PC-3 (cell line): ENCODE measurements around a stretch of chr1.

- RAMPAGE, long total RNA: no peak
These were observed 40.8 kb downstream of the LRRC8B start for GRCh38 chr1:89565129-89566104.

DNA sequence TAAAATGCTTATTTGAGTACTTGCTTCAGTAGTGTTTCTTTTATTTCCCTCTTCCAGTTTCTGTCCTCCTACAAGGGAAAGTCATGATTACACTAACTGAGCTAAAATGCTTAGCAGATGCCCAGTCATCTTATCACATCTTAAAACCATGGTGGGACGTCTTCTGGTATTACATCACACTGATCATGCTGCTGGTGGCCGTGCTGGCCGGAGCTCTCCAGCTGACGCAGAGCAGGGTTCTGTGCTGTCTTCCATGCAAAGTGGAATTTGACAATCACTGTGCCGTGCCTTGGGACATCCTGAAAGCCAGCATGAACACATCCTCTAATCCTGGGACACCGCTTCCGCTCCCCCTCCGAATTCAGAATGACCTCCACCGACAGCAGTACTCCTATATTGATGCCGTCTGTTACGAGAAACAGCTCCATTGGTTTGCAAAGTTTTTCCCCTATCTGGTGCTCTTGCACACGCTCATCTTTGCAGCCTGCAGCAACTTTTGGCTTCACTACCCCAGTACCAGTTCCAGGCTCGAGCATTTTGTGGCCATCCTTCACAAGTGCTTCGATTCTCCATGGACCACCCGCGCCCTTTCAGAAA lies 50.3 kb upstream of the LRRC8C start:
- RAMPAGE, long total RNA: no peak

DNA sequence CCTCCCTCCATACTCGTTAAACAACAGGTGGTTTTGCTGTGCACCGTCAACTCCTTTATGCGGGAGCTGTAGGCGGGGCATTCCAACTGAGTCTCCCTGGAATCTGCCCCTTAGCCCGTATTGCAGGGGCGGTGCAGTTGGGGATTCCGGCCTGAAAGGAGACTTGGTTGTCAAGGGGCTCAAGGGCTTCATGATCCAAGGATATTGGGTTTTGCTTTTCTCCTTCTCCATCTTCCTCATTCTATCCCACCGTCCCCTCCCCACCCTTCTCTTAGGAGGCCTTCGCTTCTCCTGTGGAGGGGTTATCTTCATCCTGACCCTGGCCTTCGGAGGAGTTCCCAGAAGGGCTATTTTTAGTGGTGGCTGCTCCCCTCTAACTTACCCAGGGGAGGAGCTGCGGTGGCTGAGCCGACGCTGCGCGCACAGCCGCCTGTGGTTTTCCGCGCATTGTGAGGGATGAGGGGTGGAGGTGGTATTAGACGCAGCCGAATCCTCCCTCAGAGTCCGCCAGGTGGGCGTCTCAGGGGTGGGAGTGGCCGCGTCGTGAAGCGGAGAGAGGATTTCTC lies 562 bp upstream of the LRRC8C start:
- RAMPAGE, long total RNA: no peak

DNA sequence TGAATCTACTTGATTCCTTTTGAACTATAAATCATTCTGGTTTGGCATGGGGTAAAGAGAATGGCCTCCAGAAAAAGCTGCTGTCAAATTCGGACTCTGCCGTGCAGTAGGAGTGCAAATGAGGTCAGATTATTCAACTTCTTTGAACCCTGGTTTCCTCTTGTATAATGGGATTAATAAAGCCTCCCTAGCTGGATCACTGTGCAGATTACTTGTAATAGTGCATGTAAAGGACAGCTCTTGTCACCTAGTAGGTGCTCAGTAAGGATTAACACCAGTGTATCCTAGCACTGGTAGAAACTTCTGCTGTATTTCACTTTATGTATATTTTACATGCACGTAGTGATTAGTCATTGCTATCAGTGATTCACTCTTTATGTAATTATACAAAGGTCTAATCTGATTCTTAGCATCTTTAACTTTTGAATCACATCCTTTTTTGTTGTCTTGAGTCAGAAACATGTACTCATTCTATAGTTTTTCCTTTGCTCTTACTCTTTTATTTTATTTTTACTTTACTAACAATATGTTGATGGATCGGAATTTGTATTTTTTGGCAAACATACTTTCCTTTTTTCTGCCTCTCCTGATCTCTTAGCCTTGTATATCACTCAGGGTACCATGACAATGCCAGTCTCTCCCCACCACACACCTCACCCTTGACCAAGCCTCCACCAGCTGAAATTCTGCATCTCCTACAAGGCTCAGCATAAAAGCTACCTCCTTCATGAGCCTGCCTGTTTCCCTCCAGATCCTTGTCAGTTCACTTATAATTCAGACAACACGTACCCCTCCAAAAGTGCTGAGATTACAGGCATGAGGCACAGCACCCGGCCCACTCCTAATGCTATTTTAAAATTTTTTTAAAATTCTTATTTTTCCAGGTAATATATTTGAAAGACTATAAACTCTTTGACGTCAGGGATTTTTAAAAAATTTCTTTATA lies 3.3 kb downstream of the LRRC8C start:
- RAMPAGE, long total RNA: no peak

DNA sequence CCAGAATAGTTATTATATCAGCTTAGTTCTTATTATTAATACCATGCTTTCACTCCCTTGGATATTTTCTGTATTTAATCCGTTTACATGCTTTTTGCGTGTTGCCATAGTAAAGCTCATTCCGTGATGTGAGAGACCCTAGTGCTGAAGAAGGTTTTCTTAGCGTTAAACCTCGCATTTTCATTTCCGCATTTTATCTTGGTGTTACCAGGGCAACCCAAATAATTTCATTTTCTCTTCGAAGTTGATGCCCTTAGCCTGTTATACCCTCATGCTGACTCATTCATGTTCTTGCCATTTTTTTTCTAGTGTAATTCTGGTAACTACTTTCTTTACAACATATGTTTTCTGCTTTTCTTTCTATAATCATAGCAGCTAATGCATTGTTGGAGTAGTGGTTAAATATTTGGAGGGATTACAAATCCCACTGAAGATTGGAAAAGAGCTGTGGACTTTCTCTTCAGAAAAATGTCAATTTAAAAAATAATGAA lies 37.3 kb downstream of the LRRC8C start:
- RAMPAGE, long total RNA: no peak

DNA sequence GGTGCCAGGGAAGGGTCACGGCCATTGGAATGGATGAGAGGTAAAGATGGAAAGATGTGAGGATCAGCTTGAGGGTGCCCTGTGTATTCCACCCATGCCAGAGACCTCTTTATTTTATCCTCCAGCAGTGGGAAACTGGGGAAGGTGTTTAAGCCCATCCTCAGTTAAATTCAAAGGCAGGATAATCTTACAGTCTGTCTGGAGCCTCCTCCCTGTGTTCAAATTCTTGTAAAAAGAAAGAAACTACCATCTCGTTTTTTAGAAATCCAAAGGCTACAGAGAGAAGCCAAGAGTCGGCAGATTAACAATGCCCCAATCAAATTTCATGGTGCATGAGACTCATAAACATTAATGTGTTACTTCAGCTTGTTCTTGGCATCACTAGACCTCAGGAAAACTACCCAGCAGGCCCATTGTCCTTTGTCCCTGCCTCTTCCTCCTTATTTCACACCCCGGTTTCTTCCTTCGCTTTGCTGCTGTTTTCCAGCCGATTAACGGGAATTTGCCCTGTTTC lies 93.1 kb upstream of the LRRC8D start:
- RAMPAGE, long total RNA: no peak

- RAMPAGE, long total RNA: no peak
These were observed 68.0 kb upstream of the LRRC8D start for GRCh38 chr1:89752929-89753186.

GRCh38 chr1:89836766-89837449 lies 16.1 kb downstream of the LRRC8D start:
- RAMPAGE, long total RNA: no peak

- RAMPAGE, long total RNA: no peak
These were observed 23.5 kb downstream of the LRRC8D start for GRCh38 chr1:89844334-89844727.

DNA sequence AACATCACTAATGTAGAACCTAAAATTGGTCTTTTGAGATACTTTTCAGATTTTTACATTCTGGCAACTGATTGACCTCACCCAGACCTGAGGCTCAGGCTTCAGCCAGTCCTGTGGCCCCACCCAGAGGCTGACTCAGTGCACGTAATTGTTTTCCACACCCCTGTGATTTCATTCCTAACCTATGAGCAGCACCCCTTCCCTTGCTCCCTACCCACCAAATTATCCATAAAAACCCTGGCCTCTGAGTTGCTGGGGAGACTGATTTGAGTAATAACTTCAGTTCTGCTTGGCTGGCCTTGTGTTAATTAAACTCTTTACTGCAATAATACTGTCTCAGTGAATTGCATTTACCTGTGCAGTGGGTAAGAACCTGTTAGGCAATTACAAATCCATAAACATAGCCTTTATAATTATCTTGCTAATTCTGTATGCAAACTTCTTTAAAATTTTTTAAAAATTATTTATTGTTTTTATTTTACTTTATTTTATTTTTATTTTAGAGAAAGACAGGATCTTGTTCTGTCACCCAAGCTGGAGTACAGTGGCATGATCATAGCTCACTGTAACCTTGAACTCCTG lies 41.5 kb upstream of the ZNF326 start:
- RAMPAGE, long total RNA: no peak

DNA sequence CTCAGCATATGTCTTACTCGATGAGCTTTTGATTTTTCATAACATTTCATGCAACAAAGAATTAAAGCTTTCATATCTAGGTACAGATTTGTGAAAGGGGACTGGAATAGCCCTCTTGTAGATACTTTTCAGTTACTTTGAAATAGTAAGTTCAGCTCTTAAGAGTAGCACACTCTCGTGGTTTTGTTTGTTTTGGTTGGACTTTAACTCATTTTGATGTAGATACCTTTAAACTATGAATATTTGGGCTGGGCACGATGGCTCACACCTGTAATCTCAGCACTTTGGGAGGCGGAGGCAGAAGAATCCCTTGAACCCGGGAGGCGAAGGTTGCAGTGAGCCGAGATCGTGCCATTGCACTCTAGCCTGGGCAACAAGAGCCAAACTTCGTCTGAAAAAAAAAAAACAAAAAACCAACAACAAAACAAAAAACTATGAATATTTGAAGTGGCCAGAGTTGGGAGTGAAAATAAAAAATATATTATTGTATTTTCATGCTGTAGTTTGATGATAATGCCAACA lies 1.5 kb downstream of the ZNF326 start:
- RAMPAGE, long total RNA: no peak

DNA sequence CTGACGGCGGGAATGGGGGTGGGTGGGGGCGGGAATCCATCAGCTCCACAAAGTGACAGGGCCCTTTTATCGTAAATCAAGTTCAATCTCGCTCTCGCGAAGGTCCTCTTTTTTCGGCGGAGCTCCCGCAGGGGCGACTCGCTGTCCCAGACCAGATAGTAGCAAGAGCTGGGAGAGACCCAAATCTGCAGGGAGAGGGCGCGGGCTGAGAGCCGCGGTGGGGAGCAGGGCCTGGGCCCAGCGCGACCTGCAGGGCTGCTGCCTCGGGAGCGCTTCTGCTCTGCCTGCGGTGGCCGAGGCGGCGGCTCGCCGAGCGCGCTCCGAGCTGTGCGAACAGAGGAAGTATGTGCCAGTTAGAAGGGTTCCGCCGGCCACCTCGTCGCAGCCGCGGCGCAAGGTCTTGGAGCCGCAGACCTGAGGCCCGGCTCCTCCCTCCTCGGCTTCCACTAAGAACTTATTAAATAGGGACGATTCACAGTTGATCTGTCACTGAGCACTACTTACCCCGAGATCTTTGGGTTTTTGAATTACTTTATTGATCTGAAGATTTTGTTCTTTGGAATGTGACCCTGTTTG lies 10.2 kb downstream of the BARHL2 start:
- RAMPAGE, long total RNA: no peak

DNA sequence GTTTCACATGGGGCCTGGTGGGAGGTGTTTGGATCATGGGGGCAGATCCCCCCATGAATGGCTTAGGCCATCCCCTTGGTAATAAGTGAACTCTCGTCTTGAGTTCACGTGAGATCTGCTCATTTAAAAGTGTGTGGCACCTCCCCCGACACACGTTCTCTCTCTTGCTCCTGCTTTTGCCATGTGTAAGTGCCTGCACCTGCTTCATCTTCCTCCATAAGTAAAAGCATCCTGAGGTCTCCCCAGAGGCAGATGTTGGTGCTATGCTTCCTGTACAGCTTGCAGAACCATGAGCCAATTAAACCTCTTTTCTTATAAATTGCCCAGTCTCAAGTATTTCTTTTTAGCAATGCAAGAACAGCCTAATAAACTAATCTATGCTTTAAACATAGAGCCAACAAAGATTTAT lies 147.6 kb downstream of the TGFBR3 start:
- RAMPAGE, long total RNA: no peak

- RAMPAGE, long total RNA: no peak
These were observed 40.1 kb downstream of the TGFBR3 start for GRCh38 chr1:91845850-91846305.

DNA sequence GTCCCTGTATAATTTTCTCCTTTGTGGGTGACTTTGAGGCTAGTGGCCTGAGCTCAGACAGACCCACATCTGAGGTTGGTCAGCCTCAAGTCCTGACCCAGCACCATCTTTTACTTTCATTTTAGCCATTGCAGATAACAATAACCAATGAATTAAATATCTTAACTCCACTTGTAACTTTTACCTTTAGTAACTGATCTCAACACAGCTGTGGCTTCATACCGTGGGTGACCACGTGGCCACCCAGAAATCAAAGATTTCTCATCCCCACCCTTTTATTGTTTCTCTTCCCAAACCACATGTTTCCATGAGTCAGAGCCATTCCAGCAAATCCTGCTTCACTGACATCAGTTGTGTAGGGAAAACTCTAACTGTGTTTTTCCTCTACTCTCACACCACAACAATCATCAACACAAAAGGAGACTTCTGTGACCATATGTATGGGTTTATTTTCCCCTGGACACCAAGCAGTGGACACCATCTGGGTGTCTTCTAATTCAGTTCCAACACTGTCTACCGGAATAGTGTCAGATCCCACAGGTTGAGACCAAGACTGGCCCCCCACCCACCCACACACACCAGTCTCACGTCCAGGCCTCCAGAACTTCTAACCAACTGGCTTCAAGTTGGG lies 25.0 kb upstream of the BRDT start:
- RAMPAGE, long total RNA: no peak

- RAMPAGE, long total RNA: no peak
These were observed 32.1 kb downstream of the C1orf146 start for GRCh38 chr1:92249592-92250341.

DNA sequence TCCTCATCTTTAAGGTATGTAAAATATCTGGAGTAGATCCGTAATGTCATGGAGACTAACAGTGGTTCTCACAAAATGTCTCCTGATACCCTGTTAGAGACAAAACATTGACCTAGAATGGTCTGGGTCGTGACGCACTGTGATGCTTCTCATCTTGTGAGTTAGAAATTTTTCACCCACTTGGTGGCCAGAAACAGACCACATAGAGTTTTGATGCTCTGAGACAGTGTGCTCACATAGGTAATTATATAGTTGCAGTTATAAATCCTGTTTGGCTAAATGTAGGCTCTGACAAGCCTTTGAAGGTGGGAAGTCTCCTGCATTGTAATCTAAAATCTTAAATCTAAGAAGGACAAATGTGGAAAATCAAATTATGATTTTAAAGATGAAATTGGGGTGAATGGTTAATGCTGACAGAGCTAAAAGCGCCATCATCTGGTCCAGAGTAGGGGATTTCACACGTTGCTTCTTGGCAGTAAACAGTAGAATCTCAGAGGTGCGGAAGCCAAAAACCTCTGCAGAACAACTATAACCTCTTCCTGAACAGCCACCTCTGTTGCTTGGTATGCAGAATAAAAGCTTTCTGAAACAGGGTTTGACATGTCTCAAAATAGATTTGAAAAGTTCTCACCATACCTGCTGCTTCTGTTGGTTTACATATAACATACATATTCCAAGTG lies 17.0 kb downstream of the RPAP2 start:
- RAMPAGE, long total RNA: no peak

DNA sequence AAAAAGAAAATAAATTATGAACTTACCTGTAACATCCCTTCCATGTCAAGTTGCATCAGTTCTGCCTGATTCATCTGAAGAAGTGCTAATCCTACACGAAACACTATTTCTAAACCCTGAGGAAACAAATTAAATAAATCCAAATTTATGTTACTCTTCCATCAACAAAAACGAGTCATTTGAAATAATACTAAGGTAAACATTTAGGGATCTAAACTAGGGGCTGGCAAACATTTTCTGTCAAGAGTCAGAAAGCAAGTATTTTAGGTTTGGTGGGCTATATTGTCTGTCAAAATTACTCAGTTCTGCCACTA lies 90.7 kb downstream of the EVI5 start:
- RAMPAGE, long total RNA: no peak

- RAMPAGE, long total RNA: no peak
These were observed 8.7 kb downstream of the RPL5 start for GRCh38 chr1:92840369-92841071.

GRCh38 chr1:93033899-93034098 lies 45.3 kb upstream of the MTF2 start:
- RAMPAGE, long total RNA: no peak